ENCODE measurements around a stretch of chr9.

- PRO-cap: no peak
Observed at GRCh38 chr9:134065389-134066051, 2.3 kb downstream of the BRD3 start.

DNA sequence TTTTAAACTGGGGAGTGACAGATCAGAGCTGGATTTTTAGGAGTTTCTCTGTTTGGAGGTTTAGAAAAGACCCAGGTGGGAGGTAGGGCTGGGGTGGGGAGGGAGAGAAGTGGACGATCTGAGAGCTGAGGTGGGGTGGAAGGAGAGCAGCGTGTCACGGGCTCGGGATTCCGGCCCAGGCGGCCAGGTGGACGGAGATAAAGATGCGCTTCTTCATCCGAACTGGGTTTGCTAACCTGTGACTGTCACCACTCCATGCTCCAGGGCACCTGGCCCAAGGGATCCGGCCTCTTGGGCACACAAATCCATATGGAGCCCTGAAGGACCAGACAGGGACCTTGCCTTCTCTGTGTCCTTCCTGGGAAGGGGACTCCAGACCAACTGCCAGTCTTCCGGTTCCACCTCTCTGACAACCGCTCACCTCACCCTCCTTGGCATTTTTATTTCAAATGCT, 1.2 kb upstream of the WDR5 start:
- PRO-cap: no peak

DNA sequence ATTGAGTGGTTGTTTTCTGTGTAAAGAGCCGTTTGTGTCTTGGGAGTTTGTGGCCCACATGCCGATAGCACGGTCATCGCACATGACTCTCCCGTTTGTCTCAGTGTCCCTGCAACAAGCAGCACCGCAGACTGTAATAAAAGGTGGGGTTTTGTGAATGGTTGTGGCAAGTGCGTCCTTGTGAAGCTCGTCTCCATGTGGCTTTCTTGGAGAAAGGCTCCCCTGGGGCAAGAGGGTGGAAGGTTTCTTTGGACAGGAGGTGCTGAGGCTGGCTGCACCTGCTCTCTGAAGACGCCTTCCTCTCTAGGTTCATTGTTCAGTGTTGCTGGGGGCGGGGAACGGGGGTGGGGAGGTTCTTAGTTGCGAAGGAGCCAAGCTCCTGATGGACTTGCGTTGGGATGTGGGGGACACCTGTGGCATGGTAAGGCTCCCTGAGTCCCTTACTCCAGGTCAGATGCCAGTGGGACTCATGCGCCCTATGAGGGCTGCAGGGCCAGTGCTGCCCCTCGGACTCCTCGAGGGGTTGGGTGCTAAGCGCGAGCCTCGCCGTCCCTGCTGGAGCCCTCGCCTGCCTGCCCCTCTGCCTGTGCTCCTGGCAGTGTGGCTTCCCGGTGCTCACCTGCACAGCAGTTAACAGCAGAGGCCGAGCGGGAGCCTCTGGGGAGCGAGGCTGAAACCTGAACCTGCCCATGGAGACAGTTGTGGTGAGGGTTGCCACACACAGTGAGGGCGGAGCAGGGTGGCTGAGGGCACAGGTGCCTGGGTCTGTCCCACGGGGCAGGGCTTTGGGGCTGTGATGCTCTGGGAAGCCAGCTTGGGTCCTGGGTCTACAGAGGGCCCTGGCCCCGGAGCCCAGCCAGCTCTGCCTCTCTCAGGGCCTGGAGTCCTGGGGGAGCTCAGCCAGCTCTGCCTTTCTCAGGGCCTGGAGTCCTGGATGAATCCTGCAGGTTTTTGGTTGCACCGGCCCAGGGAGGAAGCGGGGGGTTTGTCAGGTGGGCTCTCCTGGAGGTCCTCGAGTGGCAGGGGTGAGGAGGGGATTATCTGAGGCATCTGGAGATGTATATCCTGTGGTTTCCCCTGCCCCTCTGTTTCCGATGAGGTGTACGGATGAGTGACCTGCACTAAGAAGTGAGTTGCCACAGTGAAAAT, 23.0 kb downstream of the WDR5 start:
- PRO-cap: no peak

- PRO-cap: bidirectional peak, plus-strand start at chr9:134163446, minus-strand start at chr9:134163412; bidirectional peak, plus-strand start at chr9:134164314, minus-strand start at chr9:134164099
Observed at GRCh38 chr9:134163233-134164195, 27.6 kb downstream of the WDR5 start.

GRCh38 chr9:134181800-134182061, 45.8 kb downstream of the WDR5 start:
- PRO-cap: no peak

- PRO-cap: no peak
Observed at GRCh38 chr9:134188345-134188740, 52.5 kb downstream of the WDR5 start.

- PRO-cap: bidirectional peak, plus-strand start at chr9:134328726, minus-strand start at chr9:134328578
Observed at GRCh38 chr9:134327976-134328815, 1.9 kb downstream of the RXRA start.

DNA sequence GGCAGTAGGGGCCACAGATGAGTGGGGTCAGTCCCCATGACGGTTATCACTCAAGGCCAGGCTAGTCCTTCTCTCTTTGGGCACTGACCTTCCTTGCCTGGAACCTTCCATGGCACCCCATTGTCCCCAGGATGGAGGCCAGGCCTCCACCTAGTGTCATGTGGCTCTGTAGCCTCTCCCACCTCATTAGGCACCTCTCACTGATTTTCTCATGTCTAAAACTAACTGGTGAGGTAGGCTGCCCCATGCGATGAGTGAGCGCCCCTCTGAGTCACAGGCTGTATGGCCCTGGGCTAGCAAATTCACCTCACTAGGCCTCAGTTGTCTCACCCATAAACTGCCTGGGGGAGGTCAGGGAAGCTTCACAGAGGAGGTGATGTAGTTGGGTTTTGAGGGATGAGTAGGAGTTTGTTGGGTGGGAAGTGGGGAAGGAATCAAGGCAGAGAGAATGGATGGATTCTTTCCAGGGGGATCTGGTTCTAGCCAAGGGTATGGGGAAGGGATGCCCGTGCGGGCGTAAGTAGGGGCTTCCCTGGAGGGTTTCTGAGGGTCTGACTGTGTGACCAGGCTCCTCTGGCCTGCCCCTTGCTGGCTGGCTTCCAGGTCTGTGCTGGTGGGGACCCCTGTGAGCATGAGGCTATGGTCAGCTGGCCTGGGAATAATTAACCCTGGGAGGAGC, 8.9 kb downstream of the RXRA start:
- PRO-cap: no peak

DNA sequence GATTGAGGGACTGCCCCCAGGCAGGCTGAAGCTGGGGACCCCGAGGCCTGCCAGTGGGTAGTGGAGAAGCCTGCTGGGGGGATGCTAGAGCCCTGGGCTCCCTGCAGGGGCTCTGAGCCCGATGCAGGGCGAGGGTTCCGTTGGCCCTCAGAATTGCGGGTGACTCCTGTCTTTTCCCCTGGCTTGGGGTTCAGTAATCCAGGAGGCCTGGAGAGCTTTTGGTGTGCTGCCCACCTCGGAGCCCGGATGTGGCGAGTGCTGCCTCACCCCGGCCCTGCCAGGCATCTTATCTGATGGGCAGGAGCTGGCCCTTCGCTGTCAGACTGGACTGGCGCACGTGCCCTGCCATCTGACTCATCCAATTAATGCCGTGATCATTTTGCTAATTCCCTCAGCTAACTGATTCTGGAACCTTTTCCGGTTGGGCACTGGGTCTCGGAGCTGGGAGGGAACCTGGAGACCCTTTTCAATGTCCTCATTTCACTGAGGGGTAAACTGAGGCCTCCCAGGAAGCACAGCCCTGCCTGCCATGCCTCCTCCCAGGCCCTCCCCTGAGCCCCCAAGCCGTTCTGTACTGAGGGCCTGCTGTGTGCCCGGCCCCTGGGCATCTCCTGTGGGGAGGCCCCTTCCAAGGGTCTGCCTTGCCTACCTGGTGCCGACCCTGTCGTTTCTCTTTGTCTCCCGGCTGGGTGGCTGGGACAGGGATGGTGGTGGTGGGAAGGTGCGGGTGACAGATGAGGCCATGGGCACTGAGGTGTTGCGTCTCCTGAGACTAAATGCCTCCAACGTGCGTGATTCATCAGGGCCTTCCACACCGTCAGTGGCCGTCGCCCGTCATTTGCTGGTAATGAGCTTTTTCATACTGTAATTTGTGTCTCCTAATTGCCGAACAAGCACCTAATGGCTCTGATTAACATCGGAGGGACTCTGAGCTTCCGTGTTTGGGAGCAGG, 34.8 kb downstream of the RXRA start:
- PRO-cap: no peak

DNA sequence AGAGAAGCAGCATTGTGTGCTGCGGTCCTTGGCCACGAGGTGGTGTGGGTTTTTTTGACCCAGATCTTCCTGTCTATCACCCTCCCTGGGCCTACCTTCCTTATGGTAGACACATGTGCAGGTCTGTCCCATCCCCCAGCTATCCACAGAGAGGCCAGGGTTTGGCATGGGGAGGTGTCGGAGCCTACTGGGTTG, 47.1 kb downstream of the RXRA start:
- PRO-cap: no peak

GRCh38 chr9:134391276-134391646, 65.0 kb downstream of the RXRA start:
- PRO-cap: no peak

- PRO-cap: no peak
Observed at GRCh38 chr9:134413821-134414317, 87.6 kb downstream of the RXRA start.

DNA sequence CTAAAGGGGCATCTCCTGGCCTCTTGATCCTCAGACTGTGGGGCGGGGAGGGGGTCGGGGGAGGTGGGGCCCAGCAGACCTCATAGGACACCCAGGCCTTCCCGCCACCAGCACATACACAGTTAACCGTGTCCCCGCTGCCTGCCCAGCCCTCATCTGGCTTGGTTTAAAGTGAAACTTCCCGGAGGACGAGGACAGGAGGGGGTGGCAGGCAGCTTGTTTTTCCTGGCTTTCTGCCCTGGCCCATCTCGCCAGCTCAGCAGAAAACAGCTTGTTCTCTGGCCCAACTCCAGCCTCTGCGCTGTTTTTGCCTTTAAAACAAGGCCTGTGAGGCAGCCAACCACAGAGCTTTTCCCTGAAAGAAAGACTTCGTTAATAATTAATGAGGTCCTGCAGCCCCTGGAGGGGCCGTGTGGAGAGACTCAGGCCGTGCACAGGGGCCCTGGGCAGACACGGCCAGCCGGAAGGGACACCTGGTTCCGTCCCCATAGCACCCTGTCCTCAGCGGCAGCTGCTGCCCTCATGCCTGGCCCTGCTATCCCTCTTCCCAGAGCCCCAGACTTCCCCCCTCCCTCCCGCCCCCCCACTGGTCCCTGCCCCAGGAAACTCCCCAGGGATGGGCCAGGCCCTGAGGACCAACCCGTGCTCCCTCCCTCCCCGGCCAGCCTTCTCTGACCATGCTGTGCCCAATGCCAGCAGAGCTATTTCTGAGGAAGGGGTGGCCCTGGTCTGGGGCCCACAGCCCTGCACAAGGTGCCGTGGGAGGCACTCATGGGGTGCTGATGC, 108.8 kb downstream of the RXRA start:
- PRO-cap: no peak

- PRO-cap: no peak
Observed at GRCh38 chr9:134439265-134440081, 113.2 kb downstream of the RXRA start.

- PRO-cap: no peak
Observed at GRCh38 chr9:134441070-134441373, 114.8 kb downstream of the RXRA start.

DNA sequence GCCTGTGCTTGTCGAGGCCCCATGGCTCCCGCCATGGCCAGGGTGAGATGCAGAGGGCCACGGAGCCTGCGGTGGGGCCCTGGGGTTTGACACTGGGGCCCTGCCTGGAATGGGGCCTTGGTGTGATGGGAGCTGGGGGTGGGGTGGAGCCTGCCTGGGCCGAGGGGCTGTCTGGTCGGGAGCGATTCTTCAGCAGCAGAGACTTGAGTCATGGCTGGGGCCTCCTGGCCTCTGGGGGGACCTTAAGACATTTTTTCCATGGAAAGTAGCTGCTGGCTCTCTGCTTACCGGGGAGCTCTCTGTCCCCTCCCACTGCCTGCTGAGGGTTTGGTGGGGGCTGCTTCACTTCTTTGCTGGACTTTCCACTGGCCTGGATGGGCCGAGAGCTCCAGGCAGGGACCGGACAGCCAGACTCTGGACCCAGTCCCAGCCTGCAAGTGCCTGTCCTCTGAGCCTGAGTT, 132.2 kb downstream of the RXRA start:
- PRO-cap: no peak

DNA sequence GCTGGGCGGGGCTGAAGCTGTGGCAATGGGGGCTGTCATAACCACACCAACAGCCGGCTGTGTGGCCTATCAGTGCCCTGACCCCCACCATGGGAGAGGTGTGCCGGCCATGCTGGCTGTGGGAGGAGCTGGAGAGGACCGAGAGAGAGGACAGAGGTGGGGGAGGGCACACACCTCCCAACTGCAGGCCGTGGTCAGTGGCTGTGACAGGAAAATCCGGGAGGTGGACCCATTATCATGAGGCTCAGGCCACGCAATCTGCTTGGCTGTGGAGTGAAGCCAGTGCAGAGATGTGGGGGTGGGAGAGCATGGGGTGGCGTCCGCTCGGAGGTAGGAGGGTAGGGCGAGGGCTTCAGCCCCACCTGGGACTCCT, 136.0 kb downstream of the RXRA start:
- PRO-cap: no peak

DNA sequence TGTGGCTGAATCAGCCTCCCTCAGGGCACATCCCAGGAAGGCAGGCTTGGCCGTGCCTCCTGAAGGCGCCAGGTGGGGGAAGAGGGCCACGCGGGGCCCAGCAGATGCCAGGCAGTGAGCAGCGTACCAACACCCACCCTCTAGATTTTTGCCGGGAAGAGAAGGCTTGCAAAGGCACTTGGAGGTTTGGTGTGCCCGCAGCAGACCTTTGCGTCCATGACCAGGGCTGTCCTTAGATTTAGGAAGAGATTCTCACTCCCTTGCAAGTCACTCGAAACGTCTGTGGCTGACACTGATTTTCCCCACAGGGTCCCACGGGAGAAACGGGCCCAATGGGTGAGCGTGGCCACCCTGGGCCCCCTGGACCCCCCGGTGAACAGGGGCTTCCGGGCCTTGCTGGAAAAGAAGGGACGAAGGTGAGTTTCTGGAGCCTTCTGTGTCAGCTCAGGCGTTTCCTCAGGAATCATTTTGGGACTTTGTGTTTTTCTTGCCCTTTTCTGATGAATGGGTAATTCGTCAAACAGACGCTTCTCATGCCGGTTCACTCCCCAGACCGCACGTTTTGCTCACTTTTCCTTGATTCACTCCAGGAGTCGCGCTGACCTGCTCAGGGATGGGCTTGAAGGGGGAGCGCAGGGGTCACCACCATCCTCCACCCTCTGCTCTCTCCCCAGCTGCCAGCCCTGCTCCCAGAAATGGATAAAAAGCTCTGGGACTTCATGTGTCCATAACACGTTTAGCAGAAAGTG, 77.9 kb upstream of the FCN2 start:
- PRO-cap: no peak

DNA sequence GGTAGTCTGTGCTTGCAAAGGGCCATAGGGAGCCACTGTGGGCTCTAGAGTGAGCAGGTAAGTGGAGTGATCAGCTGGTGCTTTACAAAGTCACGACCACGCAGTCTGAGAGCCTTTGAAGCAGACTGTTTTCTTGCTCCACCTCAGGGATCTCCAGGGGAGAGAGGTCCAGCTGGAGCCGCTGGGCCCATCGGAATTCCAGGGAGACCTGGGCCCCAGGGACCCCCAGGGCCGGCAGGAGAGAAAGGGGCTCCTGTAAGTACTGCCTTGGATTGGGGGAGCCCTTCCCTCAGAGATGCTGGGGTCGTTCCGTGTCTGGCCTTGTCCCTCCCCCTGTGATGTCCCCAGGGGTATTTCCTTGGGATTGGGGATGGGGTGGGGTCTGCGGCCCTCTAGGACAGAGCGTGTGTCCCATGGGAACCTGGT, 74.6 kb upstream of the FCN2 start:
- PRO-cap: no peak

GRCh38 chr9:134842590-134843344, 37.8 kb upstream of the FCN2 start:
- PRO-cap: no peak

Measured in endodermal cell (in vitro differentiated cells).